Rectum (tissue), 1 donor: ENCODE data around the gene DDX11.

GRCh38 chr12:28185908-28186290 is 4.4 kb upstream of the CCDC91 start:
- PRO-cap, result no peak

- PRO-cap, result unidirectional peak, minus-strand start at chr12:28191710
These were observed 1.5 kb downstream of the CCDC91 start for GRCh38 chr12:28191551-28192316.

GRCh38 chr12:28242822-28243598 is 52.8 kb downstream of the CCDC91 start:
- PRO-cap, result no peak

DNA sequence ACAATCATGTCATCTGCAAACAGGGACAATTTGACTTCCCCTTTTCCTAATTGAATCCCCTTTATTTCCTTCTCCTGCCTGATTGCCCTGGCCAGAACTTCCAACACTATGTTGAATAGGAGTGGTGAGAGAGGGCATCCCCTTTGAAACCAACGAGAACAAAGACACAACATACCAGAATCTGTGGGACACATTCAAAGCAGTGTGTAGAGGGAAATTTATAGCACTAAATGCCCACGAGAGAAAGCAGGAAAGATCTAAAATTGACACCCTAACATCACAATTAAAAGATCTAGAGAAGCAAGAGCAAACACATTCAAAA is 84.5 kb downstream of the CCDC91 start:
- PRO-cap, result no peak

DNA sequence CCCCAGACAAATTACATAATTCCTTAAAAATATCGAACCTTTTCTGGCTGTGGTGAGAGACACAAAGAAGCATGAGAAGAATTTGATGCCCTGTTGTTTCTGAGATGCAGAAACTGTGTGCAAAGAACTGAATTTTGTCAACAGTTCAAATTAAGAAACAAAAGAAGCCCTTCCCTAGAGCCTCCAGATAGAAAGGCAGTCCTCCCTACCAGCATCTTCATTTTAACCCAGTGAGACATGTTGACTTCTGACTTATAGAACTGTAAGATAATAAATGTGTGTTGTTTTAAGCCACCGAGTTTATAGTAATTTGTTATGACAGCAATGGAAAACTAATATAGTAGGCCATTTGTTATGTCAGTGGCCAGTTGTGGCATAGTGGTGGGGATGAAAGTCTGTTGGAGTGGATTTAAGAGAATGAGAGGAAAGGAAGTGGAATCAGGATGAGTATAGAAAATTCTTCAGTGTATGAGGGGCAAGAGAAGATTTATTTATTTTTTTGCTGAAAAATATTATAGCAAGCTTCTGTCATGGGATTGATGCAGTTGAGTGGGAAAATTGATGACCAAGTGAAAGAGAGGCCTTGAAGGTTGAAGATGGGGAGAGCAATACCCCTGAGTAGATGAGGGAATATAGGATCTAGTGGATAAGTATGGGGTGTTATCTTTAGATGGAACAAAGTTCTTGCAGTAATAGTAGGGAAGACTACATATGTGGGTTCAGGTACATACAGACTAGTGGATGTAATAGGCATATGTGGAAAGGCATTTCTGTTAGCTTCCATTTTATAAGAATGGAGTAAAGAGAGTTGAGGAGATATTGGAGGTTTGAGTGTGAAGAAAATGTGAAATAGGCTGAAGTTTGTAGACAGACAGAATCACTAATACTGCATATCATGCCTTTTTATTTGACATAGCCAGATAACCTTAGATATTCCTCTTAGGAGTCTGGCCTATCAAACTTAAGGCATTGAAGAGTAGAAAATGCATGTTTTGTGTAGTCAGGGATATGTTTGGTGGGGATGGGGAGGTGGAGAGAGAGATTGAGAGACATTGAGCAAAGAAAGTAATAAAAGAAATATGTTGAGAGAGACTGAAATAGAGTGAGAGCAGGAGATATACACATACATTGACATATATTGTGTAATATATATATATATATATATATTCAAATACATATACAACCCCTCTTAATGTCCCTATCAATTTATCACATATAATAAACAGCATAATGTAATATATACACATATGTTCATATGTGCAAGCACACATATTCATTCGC is 152.2 kb downstream of the CCDC91 start:
- PRO-cap, result no peak

DNA sequence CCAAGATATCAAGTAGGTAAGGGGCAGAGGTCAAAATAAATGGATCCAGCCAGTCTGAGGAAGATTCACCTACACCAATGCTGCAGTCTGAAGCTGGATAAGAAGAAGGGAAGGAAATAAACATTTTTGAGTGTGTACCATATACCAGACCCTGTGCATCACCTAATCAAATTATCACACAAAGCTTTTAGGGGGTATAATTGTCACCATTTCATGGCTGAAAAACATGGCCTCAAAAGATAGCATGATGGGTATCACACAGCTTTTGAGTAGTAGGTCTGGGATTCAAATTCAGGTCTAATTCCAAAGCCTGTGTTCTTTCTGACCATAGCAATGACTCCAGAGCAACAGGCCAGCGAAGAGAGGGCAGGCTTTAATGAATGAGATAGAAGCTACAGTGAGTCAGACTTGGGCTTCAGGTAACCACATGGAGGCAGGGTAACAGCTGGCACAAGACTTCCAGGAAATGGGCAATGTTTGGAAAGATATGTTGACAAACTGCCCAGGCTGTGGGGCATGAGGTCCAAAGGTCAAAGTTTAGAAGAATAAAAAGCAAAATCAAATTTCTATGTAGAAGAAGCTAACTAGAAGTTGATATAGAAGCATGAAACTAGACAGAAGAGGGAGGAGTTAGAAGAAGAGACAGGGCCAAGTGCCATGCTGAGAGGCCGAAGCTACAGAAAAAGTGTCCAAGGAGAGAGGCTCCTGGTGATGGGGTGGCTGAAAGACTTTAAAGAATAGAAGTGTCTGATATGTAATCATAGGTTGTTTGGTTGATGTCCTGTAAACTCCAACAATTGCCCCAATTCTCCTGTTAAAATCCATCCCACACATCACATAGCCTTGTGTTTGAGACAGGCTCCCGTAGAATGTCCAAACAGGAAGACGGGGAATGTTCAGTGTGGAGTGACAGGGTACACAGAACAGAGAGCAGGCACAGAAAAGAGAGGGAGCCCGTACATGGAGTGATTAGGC is 384.5 kb downstream of the CCDC91 start:
- PRO-cap, result no peak

DNA sequence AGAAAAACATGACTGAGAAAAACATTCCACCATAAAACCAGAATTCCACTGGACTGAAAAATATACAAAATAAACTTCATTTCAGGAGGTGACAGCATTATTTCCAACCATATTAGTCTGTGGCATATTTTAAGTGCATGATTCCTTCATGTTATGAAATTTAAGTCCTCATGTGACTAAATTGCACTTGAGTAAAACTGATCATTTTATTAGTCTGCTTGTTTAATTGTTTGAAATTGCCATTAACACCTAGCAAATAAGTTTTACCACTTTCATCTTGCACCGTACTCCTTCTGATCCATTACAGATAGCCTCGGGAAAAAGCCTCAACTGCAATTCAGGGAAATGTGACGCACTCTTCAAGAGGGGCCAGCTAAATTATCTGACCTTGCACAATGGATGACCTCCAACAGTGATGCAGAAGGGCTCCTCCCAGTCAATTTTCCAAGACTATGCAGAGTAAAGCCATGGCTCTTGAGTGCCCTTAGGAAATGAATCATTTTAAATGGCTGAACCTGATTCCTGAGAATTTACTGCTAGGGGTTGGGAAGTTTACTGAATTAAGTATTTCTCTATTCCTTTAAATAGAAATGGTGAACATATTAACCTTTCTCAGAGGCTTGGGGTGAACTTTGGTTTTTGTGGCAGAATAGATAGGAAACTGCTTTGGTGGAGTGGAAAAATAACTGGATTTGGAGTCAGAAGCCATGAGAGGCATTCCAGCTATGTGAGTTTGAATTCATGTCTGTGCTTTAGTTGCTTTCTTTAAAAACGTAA is 64.6 kb upstream of the OVCH1 start:
- PRO-cap, result no peak

DNA sequence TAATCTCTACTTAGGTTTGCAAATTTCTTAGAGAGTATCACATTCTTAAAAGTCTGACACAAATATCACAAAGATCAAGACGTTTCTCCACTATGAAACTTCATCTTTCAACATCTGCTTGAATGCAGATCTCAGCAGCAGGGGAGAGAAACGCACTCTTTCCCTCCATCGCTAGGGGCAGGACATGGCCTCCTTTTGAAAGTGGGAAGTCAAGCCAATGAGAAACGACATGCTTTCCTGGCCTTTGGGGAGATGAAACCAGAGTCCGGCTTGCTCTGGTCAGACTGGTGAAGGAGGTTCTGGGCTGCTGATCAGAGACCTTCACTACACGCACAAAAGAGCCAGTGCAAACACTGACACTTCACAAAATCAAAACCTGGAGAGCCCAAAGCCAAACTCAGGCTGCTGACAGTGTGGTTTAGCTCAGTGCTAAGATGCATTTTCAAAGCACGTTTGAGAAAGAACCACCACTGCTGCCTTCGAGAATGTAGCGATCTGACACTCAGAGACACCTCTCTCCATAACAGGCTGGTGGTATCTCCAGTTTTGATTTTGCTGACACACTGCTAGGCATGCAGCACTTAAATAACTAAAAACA is 93.7 kb upstream of the OVCH1 start:
- PRO-cap, result no peak

DNA sequence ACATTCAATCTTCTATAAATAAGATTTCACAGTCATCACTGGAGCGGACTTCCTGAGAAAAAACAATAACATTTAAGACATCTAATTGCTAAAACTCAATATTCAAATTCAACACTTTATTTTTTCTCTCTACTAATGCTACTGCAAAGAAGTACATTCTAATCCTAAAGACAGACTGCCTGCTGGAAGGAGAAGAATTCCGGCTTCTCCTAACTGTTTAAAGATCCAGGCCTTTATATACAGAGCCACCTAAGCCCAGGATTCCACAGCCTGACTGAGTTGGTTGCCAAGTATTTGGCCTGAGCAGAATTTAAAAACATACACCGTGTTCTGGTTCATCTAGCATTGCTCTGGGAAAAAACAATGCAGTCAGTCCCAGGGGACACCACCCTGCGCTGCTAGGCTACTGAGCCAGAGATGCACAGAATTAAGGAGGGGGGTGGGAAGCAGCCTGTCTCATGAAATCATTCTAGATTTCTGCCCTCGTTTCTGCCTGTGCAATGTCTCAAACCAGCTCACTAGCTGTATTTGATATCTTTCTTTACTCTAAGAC is 57.9 kb downstream of the TMTC1 start:
- PRO-cap, result no peak

DNA sequence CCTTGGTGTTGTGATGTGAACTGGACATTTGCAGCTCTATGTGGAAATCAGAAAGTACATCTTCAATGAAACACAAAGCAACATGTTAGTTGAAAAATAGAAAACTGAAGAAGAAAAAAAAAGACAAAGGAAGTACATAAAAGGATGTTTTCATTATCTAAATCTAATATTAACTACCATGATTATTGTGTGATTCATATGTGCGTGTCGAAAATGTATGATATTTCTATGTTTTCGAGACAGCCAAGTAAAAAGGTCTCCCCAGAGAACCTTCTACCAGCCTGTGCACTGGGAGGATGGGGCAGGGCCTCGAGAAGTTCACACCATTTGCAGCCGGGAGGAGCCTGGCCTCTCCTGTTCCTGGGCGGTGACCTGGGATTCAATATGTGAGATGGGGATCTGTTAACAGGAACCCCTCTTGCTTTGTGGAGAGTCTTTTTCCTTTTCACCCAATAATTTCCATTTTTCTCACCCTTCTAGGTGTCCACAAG is 189.3 kb downstream of the IPO8 start:
- PRO-cap, result no peak

DNA sequence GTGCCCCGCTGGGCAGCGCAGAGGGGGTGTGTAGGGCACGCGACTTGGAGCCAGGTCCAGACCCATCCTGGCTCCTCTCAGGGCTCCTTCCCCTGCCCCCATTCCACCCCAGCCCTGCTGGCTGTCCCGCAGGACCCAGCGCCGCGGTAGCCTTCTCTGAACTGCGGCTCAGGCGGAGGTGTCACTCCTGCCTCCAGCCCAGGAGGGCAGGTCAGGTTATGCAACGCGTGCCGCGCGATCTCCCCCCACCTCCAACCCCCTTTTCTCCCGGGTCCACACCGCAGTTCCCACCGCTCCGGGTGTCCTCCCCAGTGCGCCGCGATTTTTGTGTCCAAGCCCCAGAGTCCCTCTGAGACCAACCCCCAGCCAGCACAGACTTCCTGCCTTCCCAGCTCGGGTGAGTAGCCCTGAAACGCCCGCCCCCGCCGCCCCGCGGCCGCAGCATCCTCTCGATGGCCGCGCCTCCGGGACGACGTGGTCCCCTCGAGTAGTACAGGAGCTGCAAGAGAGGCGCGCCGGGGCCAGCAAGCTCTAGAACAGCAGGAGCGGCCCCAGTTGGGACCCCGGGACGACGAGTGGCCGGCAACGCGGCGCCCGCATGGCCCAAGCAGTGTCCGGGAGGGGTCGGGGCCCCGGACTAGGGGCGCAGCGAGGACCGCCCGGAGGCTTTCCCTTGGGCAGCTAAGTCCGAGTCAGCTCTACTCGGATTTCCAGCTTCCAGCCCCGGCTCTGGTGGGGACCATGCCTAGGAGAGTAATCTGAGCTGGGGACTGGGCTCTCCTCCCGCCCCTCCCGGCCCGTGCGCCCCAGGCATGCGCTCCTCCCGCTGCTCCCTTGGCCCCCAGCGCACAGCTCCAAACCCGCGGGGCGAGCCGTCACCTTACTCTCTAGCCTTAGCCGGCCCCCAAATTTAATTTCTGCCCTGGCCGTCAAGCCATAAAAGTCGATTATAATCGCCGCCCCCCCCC is 41.4 kb upstream of the CAPRIN2 start:
- PRO-cap, result bidirectional peak, plus-strand start at position 504 of the sequence, minus-strand start at position 360 of the sequence

DNA sequence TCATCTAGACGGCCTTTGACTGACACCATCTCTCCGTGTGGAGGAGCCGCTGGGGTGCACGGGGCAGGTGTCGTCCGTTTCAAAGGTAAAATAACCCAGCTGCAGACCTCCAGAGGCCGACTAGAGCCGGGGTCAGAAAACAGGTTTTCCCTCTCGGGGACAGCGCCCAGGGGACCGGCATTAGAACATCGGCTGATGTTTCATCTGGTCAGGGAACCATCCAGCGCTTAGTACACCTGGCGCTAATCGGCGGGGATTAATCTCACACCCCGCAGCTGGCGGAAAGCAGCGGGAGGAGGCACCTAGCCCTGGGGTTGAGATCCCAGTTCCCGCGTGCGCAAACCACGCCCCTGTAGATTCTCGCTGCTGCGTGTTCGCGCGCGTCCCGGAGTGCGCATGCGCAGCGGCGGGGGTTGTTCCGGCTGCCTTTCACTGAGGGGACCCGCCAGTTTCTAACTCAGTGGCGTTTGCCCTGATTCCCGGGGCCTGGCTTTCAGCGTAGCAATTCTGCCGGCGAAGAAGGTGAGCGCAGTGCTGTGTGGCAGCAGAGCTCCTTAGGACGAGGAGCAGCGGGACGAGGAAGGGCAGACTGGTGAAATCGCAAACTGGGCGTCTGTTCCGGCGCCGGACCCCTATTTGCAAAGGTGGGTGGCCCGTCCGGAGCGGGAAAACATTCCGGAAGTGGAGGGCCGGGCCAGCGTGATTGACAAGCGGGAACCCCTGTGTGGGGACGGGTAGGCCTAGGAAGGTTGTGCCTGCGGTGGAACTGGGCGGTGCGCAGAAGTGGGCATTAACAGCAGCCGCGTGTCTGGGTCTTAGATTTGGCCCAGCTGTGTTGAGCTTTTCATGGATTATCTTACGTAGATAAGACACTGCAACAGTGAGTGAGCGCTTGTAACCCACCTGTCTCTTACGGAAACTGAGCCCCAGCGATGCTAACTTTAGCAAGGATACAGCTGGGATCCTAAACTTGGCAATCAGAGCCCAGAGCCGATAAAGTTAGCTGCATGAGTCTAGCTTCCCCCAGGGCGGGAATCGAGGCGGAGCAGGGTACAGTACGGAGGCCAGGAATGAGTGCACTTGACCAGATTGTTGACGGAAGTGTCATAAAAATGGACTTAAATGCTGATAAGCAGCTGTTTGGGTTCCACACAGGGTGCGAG is at the start of gene DDX11:
Gene DDX11, plus strand, starts transcription at position 413 of the 1,163 bp plus-strand sequence.
- PRO-cap, result bidirectional peak, plus-strand start at position 416 of the sequence, minus-strand start at position 339 of the sequence

- PRO-cap, result no peak
These were observed 26.7 kb downstream of the DDX11 start for GRCh38 chr12:31100297-31100755.

DNA sequence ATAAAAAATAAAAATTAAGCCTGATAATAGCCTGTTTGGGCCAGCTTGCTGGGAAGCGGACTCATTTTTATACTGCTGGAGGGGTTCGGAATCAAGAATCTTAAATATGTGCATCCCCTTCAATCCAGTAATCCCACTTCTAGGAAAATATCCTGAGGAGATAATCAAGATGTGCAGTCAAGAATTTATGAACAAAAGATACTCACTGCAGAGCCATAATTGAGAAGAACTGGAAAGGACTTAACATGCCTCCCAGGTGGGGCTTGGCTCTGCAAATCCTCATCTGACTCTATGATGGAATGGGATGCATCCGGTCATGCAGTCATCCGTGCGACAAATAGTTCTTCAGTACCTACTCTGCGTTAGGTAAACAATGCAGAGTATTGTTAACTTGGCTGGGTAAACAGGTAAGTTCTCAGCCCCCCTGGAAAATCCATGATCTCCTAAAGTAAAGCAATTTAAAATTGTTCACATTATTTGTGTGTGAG is 43.6 kb upstream of the SINHCAF start:
- PRO-cap, result no peak

- PRO-cap, result no peak
These were observed 126.1 kb upstream of the SINHCAF start for GRCh38 chr12:31451875-31452567.

- PRO-cap, result no peak
These were observed 659 bp upstream of the DENND5B start for GRCh38 chr12:31591370-31592220.

- PRO-cap, result no peak
These were observed 27.4 kb downstream of the ETFBKMT start for GRCh38 chr12:31686956-31687306.

DNA sequence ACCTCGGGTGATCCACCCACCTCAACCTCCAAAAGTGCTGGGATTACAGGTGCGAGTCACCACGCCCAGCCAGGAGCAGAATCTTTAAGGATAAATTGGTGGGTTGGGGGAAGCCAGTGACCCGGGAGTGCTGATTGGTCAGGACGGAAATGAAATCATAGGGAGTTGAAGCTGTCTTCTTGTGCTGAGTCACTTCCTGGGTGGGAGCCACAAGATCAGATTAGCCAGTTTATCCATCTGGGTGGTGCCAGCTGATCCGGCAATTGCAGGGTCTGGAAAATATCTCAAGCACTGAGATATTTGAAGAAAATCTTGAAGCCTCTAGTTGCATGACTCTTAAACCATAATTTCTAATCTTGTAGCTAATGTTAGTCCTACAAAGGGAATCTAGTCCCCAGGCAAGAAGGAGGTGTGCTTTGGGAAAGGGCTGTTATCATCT is 4.9 kb upstream of the AMN1 start:
- PRO-cap, result no peak

GRCh38 chr12:31832718-31832979 is 40.6 kb upstream of the H3-5 start:
- PRO-cap, result no peak

GRCh38 chr12:31897784-31898445 is 61.3 kb upstream of the RESF1 start:
- PRO-cap, result no peak